GM06990 (cell line): ENCODE measurements around the genes TUBB4A, TNFSF9, GPR108 and ZNF557.

DNA sequence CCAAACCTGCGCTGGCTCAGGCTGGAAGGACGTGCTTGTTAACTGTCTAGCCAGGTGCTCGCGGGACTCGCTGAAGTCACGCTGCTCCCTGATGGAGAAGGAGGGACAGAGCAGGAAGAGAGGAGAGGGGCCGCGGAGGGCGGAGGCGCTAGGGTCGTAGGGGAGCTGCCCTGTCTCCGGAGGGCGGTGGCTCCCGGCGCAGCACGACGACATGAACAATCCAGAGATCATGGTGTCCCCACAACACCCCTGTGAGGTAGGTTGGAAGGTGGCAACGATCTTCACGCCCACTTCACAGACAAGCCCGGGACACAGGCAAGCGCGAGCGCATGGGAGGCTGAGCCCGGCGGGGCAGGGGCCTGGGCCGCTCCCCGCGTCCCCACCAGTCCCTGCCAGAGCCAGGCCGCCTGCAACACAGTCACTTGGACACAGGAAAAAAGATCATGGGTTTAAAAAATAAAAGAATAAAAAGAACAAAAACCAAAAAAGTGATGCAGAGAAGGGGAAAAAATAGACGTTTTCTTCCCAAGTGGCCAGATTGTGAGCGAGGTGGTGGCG, 10.3 kb downstream of the KHSRP start:
- RRBS, result 94% methylated on average over 13 of the region's 32 CpGs

GRCh38 chr19:6416229-6416984, 8.2 kb downstream of the KHSRP start:
- RRBS, result 90% methylated on average over 7 of the region's 22 CpGs

DNA sequence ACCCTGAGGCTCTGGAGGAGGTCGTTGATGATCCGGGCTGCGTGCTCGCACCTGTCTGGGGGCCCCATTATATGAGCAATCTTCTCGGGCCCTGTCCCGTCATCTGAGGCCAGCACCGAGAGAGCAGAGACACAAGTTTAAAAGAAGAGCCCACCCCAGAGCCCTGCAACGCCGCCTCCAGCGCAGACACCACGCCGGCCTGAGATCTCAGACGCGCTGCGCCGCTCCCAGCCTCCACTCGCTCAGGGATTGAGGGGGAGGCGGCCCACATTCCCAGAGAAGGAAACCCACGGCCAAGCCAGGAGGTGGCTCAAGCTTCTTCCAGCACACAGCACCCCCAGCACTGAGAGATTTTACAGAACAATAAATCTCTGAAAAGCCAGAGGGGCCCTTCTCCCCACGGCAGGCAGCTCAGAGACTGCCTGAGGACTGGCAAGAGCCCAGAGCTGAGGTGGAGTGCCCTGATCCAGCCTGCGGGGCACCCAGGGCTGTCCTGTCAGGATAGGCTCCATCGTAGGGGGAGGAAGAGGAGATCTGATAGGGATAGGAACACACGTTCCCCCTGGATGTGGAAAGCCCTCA, 7.5 kb downstream of the KHSRP start:
- RRBS, result no CpG with 5 or more reads among the region's 23 CpGs

DNA sequence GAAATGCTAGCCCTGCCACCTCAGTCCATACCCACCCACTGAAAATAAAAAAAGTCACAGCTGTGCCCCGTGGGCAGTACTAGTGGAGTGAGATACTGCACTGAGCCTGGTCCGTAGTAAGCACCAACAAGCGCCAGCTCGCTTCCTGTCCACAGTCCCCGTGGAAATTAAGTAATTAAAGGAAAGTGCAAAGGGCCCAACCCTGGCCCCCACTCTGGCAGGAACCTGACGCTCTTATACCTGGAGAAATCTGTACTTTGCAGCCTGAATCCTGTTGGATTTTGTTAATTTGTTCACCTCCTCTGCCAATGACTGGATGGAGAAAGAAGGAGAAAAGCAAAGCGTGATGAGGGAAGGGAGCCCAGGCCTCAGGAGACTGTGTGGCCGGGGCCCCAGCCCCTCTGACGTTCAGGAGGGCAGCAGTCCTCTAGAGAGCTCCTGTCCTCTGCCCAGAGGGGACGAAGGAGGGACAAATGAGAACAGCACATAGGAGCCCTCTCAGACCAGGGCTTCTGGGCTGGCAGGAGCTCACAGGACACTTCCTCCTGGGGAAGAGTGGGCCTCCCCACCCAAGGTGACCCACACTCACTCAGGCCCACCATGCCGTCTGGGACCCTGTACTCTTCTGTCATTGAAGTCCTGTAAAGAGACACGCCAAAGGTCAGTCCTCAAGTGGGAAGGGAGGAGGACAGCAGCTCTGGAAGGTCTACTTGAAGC, 4.6 kb downstream of the KHSRP start:
- RRBS, result no CpG with 5 or more reads among the region's 12 CpGs

- RRBS, result 32% methylated on average over 12 of the region's 46 CpGs
Observed at GRCh38 chr19:6425038-6425981, 699 bp upstream of the KHSRP start.

- RRBS, result 4% methylated on average over 17 of the region's 83 CpGs
Observed at GRCh38 chr19:6501695-6502817, at the start of gene TUBB4A. TUBB4A (minus strand) TSS chr19:6502309.

- RRBS, result 6% methylated on average over 12 of the region's 30 CpGs
Observed at GRCh38 chr19:6516781-6517415, 13.9 kb upstream of the TNFSF9 start.

GRCh38 chr19:6530543-6531551, at the start of gene TNFSF9:
TNFSF9 (plus strand) TSS chr19:6531026.
- RRBS, result 4% methylated on average over 23 of the region's 83 CpGs

DNA sequence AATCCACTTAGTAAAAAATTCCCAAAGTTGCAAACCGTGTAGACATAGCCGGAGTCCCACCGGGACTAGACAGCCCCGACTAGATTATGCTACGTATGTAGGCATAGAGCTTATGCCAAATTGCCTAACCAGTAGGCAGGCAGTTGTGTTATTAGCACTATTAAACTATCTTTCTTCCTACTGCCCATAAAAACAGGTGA, 9.7 kb upstream of the CD70 start:
- RRBS, result no CpG with 5 or more reads among the region's 5 CpGs

GRCh38 chr19:6684559-6685195, 14.7 kb upstream of the TNFSF14 start:
- RRBS, result no CpG with 5 or more reads among the region's 7 CpGs

GRCh38 chr19:6713039-6713764, 7.2 kb downstream of the C3 start:
- RRBS, result no CpG with 5 or more reads among the region's 17 CpGs

DNA sequence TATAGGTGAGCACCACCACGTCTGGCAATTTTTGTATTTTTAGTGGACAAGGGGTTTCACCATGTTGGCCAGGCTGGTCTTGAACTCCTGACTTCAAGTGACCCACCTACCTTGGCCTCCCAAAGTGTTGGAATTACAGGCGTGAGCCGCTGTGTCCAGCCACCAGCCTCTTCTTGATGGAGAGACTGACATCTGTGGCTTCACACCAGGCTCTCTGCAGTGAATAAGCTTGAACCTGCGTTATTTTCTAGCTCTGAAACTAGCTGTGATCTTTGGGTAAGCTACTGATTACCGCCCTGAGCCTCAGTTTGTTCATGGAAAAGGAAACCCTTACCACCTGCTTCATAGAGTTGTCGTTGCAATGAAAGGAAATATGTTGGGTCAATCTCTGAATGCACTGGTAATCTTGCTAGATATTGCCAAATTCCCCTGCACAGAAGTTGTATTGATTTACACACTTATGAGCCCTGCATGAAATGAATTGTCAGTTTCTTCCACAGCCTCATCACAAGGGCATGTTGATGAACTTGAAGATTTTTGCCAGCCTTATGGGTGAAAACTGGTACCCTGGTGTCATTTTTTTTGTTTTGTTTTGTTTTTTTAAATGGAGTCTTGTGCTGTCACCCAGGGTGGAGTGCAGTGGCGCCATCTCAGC, 1.9 kb upstream of the C3 start:
- RRBS, result no CpG with 5 or more reads among the region's 7 CpGs

GRCh38 chr19:6736845-6737721, at the start of gene GPR108:
GPR108 (minus strand) TSS chr19:6737580.
- RRBS, result 6% methylated on average over 4 of the region's 62 CpGs

DNA sequence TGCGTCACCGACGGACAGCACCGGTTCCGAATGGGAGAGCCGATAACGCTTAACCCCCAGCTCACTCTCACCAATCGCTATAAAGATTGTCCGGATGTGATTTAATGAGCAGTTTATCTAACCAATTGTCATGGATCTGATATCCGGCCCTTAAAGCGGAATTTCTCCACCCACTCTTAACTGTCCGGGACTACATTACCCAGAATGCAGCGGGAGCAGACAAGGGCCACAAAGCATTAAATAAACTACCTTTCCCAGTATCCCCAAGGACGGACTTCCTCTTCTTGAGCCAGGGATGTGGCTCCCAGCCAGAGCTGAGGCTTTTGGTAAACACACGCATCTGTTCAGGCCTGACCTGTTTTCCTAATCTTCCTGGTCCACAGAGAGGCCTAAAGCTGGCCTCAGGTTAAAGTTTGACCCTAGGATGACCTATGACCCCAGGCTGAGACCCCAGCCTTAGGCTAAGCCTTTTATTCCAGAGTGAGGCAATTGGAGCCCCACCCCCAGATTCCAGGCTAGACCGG, 404 bp upstream of the GPR108 start:
- RRBS, result 3% methylated on average over 9 of the region's 16 CpGs

DNA sequence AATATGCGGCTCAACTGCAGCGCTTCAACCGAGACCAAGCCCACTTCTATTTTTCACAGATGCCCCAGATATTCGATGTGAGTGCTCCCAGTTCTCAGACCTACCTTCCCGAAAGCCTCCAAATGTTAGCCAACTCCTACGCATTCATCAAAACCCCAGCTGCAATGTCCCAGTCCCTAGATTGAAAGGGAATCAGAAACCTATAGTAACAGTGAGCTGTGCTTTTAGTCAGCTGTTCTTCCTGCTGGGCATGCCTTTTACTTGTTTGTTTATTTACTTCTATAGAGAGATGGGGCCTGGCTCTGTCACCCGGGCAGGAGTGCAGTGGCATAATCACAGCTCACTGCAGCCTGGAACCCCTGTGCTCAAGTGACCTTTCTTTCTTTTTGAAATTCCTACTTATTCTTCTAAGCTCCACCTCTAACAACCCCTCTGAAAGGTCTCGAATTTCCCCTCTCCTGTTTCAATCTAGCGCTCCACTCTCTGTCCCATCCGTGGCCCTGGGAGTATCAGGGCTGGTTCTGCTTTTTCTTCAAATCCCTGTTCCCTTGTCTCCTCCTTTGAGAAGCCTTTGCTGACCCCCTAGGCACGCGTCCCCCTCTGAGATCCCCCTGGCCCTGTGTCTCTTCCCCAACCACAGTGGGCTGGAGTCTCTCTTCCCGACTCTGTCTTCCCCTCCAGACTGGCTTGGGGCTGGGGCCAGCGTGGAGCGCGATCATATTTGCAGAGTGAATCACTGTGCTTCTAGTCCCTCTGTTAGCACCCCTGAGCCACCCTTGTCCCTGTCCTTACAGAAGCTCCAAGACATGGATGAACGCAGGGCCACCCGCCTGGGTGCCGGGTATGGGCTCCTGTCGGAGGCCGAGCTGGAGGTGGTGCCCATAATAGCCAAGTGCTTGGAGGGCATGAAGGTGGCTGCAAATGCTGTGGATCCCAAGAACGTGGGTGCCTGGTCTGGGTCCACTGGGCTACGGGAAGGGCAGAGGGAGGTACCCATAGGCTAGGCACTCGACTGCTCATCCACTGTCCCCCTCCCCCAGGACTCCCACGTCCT, 4.6 kb downstream of the TRIP10 start:
- RRBS, result no CpG with 5 or more reads among the region's 25 CpGs

GRCh38 chr19:6997679-6998125, 23.5 kb downstream of the MBD3L2B start:
- RRBS, result no CpG with 5 or more reads among the region's 7 CpGs

DNA sequence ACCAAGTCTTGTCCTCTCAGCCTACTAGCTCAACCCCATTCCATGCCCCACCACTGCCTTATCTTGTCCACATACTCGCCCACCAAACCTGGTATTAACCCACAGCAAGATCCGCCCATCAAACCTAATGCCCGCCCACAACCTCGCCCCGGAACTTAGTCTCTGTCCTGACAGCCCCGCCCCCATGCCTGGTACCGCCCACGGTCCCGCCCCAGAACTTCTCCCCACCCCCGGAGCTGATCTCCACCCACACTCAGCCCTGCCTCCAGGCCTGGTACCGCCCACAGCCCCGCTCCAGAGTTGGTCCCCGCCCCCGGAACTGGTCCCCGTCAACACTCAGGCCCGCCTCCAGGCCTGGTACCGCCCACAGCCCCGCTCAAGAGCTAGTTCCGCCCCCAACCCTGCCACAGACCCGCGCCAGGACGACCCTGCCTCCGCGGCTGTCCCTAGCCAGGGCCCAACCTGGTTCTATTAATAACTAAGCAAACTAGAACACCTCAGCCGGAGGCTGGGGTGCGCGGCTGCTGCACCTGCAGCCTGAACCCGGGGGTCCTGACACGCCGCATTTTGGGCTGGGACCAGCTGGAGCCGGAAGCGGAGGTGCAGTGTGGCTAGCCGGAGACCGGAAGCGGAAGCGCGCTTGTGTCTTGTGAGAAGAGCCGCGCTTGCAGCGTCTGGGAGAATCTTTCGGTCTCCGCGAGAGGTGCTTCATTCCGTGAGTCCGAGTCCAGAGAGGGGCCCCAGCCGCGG, at the start of gene ZNF557:
TSS of gene ZNF557 (plus strand) at position 645 of the 750 bp plus-strand sequence.
- RRBS, result 5% methylated on average over 15 of the region's 47 CpGs

GRCh38 chr19:7141456-7142097, 72.1 kb downstream of the ZNF557 start:
- RRBS, result no CpG with 5 or more reads among the region's 13 CpGs

DNA sequence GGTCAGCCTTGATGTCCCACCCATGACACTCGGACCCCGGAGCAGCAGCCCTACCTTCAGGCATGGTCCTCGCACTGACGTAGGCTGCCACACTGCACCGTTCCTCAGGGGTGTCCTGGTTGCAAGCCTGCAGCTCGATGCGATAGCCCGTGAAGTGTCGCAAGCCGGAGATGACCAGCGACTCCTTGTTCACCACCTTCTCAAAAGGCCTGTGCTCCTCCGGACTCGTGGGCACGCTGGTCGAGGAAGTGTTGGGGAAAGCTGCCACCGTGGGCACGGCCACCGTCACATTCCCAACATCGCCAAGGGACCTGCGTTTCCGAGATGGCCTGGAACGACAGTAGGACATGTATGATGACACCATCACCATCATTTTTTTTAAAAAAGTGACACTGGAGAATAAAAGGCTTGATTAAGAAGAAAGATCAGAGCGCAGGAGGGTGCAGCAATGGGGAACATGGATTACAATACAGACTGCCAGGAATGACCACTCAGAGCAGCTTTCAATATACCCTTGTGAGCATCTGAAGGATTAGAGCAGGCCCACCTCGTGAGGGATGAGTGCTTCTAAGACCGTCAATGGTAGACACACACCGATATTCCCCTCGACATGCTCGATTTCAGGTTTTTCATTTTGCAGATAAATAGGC, 73.4 kb downstream of the ZNF557 start:
- RRBS, result 100% methylated on average over 1 of the region's 28 CpGs

- RRBS, result no CpG with 5 or more reads among the region's 13 CpGs
Observed at GRCh38 chr19:7159406-7160025, 90.0 kb downstream of the ZNF557 start.